ENCODE measurements around a stretch of chr9.

GRCh38 chr9:96417647-96418028 lies 532 bp downstream of the ZNF367 start:
- PRO-cap, result bidirectional peak, plus-strand start at chr9:96417966, minus-strand start at chr9:96417802

DNA sequence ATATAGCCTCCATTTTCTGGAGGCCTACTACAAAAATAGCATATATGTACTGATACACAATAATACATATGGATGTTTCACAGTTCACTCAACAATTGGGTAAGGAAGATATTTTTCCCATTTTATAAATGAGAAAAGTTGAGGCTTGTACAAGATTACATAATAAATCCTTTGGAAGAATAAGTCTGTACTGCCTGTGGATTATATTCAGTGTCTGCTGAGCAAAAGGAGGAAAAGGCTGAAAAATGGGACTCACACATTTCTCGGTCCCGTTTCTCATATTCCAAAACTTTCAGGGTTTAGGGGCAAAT lies 1.8 kb upstream of the ZNF367 start:
- PRO-cap, result no peak

DNA sequence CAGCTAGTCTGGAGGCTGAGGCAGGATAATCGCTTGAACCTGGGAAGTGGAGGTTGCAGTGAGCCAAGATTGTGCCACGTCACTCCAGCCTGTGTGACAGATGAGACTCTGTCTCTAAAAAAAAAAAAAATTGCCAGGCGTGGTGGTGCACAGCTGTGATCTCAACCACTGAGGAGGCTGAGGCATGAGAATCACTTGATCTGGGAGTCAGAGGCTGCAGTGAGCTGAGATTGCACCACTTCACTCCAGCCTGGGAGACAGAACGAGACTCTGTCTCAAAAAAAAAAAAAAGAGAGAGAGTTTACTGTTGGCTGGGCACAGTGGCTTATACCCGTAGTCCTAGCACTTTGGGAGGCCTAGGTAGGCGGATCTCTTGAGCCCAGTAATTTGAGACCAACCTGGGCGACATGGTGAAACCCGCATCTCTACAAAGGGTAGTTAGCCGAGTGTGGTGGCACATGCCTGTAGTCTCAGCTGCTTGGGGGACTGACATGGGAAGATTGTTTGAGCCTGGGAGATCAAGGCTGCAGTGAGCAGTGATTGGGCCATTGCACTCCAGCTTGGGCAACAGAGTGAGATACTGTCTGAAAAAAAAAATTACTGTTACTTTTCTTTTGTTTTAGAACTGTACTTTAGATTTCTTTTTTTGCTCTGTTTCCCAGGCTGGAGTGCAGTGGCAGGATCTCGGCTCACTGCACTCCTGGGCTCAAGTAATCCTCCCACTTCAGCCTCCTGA lies 12.5 kb downstream of the HABP4 start:
- PRO-cap, result no peak

DNA sequence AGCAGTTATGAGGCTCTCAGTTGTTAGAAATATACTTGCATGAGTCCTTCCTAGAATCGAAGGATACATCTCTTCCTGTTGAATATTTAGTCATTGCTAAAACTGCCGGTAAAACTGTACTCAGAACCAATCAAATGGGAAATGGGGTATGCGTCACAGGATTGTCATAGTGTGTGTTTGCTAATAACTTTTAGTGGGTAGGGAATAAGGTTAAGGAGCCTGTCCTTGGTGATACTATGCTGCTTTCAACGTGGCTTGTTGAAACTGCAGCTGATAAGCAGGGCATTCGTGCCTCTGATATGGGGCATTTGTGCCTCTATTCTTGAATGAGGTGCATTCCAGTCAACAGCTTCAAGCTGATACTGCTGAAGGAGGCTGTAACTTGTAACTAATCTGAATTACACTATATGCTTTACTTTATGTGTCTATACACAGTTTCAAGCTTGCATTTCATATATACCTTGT lies 26.6 kb downstream of the HABP4 start:
- PRO-cap, result no peak

DNA sequence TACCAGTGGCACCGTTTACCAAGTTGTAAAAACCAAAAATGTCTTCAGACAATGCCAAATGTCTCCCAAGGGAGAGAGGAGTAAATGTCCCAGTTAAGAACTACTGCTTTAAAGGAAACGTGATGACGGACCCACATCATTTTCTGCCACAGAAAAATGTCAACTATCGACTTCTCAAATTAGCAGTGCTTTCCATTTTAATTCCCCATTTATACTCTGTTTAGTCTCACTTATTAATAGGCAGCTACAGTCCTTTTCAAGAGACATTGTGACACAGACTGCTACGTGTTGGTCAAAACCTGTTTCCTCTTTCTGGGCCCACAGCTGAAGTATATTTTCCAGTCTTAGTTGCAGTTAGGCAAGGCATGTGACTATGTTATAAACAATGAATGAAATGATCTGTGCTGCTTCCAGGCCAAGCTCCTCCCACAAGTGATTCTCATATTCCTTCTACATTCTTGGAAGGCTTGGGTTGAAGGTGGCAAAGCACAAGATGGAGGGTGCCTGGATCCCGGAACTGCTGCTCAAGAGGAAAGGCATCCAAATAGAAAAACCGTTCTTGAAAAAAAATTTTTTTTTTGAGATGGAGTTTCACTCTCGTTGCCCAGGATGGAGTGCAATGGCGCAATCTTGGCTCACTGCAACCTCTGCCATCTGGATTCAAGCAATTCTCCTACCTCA lies 8.7 kb downstream of the PRXL2C start:
- PRO-cap, result no peak

- PRO-cap, result no peak
Measured at GRCh38 chr9:96937632-96938236, 9.1 kb downstream of the NUTM2G start.

GRCh38 chr9:97013004-97014066 lies 25.6 kb downstream of the CTSV start:
- PRO-cap, result bidirectional peak, plus-strand start at chr9:97013813, minus-strand start at chr9:97013593

DNA sequence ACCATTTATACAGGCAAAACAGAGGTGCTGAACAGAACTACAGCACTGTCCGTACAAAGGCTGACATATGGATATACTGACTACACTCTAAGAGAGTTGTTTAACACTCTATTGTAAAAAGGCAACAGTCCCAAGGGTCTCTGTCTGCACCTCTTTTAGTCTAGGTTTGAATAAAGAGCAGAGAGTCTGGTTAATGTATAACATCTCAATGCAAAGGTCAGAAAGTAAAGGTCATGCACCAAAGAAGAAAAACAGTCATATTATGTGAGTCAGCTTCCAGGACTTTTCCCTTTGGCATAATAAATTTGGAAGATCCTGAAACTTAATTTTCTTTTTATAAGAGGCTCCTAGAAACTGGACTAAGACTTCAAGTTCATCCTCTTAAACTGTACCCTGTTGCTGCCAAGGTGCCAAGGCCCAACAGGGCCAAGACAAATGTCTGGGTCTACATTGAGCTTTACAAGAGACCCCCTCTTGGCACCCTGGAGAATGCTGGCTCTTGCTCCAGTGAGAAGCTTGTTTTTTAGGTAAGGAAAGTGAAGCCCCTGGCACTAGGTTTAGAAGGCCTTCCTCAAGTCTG lies 29.5 kb upstream of the TDRD7 start:
- PRO-cap, result no peak

- PRO-cap, result no peak
Measured at GRCh38 chr9:97468672-97469095, 32.8 kb upstream of the TMOD1 start.

- PRO-cap, result no peak
Measured at GRCh38 chr9:97557479-97558238, 56.2 kb downstream of the TMOD1 start.

DNA sequence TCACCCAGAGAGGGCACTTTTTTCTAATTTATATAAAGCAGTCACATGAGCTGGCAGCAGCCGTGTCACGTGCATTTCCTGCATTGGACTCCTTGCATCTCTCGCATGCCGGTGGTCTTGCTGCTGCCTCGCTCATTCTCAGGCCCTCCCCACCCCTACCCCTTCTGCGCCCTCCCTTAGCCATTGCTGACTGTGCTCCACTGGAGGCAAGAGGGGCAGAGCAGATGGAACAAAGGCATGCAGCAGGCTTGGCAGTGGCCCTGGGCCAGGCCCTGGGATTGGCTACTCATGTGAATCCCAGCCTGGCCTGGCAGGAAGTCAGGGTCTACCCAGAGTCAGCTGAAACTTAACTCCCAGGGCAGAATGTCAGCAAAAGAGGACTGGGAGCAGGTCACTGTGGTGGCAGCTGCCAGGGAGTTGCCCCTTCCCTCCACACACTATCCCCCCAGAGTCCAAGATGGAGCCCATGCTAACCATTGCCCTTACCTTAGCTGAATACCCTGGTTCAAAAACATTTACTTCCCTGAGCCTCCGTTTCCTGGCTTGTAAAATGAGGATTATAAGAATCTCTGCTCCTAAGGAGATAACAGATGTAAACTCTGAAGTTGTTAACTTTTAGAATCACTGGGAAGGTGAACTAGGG lies 62.2 kb downstream of the TSTD2 start:
- PRO-cap, result no peak

DNA sequence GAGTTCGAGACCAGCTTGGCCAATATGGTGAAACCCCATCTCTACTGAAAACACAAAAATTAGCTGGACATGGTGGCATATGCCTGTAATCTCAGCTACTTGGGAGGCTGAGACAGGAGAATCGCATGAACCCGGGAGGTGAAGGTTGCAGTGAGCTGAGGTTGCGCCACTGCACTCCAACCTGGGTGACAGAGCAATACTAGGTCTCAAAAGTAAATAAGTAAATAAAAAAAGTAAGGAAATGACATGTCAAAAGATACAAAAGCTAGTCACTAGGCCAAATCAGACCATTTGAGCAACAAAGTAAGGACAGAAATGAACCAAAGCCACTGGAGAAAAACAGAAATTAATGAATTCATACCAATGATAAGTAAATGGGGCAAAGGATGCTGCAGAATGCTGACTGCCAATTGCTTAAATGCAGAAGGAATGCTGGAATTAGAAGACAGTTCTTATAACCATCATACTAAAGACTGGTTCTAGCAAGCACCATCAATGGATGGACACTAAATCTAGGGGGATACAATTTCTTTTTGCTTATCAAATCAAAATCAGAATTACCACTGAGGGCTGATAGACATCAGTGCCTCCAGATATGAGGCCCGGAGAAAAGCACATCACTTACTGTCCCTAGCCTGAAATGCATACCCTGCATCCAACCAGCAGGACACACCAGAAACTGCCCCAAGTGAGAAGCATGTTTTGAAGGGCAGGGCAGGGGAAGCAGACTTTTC lies 18.8 kb downstream of the XPA start:
- PRO-cap, result no peak

- PRO-cap, result no peak
Measured at GRCh38 chr9:97704375-97704604, 7.2 kb upstream of the XPA start.

- PRO-cap, result no peak
Measured at GRCh38 chr9:98021389-98022068, 35.0 kb upstream of the NANS start.

GRCh38 chr9:98056815-98057443 lies 397 bp downstream of the NANS start:
- PRO-cap, result unidirectional peak, minus-strand start at chr9:98057074; unidirectional peak, minus-strand start at chr9:98057176

DNA sequence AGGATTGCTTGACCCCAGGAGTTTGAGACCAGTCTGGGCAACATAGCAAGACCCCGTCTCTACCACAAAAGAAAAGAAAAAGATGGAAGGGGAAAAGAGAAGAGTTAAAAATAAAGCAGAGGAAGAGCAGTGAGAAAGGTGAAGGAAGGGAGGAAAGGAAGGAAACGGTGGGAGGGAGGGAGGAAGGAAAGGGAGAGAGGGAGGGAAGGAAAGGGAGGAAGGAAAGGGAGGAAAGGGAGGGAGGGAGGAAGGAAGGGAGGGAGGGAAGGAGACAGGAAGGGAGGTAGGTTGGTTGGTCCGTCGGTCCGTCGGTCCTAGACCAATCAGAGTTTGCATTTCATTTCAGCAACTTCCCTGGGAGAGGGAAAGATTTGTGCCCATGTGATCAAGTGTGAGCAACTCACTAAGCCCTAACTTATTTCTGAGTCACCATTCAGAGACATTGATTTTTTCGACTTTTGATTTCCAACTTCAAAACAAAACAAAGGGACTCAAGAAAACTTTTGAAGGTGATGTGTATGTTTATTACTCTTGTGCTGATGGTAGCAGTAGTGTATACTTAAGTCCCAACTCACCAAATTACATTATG lies 18.8 kb downstream of the NANS start:
- PRO-cap, result no peak

GRCh38 chr9:98104571-98104816 lies 14.5 kb downstream of the TRIM14 start:
- PRO-cap, result bidirectional peak, plus-strand start at chr9:98104695, minus-strand start at chr9:98104452

DNA sequence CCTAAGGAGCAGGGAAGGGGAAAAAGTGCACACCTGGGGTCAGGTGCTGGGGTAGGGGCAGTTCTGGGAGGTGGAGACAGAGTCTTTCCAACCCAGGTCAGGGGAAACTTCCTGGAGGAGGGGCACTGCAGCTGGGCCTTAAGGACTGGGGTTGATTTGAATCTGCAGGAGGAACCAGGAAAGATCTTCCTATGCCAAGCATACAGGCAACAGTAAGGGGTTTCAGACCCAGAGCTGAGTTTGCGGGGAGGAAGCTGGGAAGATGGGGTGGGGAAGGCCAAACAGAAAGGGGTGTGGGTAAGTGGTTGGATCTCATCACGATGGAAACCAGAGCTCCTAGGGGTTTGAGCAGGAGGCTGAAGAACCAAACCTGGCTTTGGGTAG lies 8.9 kb downstream of the TBC1D2 start:
- PRO-cap, result no peak

- PRO-cap, result no peak
Measured at GRCh38 chr9:98253311-98254292, 1.8 kb downstream of the TBC1D2 start.

- PRO-cap, result no peak
Measured at GRCh38 chr9:98254788-98255126, 692 bp downstream of the TBC1D2 start.